SJSA1 (cell line): ENCODE results near the genes H2BC15, H4C13, ZKSCAN8, GPX6 and OR2J2.

GRCh38 chr6:27813213-27813543, 1.4 kb downstream of the H2AC14 start:
- RAMPAGE, long total RNA: no peak

DNA sequence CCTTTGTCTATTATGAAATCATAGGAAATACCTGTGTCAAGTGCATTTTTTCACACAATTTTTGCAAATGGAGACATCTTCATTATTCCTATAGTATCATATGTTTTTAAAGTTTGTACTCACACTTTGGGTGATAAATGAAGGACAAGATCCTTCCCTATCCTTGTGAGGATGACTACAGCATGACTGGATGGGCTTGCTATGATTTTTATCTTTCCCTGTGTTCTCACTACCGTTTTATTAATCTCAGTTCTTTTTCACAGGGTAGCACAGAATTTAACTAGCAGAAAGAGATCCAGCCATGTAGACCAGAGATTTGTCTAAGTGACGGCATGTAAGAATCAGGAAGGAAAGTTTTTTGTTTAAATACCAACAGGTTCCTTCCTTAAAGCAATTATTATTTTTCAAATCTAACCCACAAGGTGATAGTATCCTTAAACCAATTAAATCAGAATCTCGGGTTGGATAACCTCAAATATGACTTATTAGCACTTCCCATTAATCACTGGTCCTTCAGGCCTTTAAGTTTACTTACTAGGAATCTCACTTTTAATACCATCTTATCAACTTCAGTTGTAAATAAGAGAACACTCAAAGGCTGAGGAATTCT, 1.4 kb downstream of the H4C12 start:
- RAMPAGE, long total RNA: no peak

GRCh38 chr6:27837647-27838205, 449 bp downstream of the H2AC15 start:
- RAMPAGE, long total RNA: no peak

DNA sequence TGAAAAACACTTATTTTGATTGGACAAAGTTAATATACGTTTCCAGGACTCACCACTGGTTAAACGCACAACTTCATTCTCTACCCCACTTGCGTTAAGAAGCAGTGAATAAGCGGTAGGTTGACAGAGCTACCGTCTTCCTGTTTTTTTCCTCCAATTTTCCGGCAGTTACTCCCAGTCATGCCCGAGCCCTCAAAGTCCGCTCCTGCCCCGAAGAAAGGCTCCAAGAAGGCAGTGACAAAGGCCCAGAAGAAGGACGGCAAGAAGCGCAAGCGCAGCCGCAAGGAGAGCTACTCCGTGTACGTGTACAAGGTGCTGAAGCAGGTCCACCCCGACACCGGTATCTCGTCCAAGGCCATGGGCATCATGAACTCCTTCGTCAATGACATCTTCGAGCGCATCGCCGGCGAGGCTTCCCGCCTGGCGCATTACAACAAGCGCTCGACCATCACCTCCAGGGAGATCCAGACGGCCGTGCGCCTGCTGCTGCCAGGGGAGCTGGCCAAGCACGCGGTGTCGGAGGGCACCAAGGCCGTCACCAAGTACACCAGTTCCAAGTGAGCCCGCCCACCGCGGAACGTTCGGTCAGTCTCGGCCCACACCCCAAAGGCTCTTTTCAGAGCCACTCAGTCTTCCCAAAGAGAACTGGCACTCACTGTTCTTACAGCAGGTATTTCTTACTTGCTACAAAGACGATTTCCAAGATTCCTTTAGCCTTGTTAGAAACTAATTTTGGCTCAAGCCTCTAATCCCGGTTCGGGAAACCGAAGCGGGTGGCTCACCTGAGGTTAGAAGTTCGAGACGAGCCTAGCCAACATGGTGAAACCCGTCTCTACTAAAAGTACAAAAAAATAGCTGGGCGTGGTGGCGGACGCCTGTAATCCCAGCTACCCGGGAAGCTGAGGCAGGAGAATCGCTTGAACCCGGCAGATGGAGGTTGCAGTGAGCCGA, at the start of gene H2BC15:
H2BC15 (plus strand) TSS at position 88 of the 951 bp plus-strand sequence.
- RAMPAGE, long total RNA: start-site peak on the plus strand centred at position 99 of the sequence, 68 bp wide, 1,253 and 1,741 reads in 2 replicates

GRCh38 chr6:27872619-27872820, 374 bp upstream of the H3C11 start:
- RAMPAGE, long total RNA: no peak

DNA sequence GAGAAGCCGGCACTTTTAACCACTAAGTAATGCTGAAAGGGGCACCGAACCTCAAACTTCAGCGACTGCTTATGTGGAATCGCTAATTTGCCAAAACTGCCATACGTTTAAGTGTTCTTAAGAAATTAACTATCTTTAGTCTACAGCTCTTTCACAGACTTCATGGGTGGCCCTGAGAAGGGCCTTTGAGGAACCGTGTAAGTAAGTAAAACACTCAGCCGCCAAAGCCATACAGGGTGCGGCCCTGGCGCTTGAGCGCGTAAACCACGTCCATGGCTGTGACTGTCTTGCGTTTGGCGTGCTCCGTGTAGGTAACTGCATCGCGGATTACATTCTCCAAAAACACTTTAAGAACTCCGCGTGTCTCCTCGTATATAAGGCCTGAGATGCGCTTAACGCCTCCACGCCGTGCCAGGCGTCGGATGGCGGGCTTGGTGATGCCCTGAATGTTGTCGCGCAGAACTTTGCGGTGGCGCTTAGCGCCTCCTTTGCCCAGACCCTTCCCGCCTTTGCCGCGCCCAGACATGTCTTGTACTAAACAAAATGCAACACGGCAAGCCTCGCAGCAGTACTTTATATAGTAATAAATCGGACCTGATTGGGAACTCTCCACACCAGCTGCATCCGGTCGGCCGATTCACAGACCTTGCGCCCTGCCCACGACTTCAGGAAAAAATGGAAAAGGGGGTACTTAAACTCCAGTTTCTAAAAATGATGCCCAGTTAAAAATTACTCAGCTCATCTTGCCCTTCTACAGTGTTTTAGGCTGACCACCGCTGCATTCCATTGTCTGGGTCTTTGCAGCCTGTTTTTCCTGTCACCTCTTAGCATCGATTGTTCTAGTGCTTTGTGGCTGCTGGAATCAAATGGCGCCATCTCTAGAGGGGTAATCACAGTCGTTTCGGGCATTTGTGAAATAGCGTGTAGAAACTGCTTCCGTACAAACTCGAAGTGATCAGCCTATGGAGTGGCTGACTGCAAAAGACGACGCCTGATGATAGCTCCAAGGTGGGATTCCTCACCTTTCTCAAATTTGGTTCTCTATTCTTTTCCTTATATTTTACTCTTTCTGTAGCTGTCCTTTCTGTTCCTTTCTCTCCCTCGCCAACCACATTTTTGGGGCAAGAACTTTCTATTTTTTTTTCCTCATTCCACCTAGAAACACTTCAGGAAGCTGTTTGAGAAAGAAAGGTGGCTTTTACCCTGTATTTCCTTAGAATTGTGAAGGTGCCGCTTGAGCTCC, at the start of gene H4C13:
H4C13 (minus strand) TSS at position 550 of the 1,243 bp plus-strand sequence.
- RAMPAGE, long total RNA: start-site peak on the minus strand centred at position 550 of the sequence, 8 bp wide, 2,176 and 1,111 reads in 2 replicates

DNA sequence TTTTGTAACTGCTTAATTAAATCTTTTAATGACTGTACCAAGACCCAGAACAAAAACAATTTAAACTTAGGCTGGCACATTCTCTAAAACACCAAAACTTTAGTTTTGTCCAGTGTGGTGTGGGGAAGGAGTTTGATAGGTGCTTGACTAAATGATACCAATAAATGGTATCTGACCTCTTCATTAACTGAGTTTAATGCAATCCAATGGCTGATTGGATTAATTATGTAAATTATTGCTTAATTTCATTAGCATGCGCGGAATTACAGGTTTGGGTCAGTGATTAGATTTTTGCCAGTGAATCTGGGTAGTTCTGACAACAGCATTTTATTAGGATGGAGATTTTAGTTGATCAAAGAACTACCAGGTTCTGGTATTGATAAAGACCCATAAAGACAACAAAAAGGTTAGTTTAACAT, 825 bp upstream of the H3C12 start:
- RAMPAGE, long total RNA: no peak

DNA sequence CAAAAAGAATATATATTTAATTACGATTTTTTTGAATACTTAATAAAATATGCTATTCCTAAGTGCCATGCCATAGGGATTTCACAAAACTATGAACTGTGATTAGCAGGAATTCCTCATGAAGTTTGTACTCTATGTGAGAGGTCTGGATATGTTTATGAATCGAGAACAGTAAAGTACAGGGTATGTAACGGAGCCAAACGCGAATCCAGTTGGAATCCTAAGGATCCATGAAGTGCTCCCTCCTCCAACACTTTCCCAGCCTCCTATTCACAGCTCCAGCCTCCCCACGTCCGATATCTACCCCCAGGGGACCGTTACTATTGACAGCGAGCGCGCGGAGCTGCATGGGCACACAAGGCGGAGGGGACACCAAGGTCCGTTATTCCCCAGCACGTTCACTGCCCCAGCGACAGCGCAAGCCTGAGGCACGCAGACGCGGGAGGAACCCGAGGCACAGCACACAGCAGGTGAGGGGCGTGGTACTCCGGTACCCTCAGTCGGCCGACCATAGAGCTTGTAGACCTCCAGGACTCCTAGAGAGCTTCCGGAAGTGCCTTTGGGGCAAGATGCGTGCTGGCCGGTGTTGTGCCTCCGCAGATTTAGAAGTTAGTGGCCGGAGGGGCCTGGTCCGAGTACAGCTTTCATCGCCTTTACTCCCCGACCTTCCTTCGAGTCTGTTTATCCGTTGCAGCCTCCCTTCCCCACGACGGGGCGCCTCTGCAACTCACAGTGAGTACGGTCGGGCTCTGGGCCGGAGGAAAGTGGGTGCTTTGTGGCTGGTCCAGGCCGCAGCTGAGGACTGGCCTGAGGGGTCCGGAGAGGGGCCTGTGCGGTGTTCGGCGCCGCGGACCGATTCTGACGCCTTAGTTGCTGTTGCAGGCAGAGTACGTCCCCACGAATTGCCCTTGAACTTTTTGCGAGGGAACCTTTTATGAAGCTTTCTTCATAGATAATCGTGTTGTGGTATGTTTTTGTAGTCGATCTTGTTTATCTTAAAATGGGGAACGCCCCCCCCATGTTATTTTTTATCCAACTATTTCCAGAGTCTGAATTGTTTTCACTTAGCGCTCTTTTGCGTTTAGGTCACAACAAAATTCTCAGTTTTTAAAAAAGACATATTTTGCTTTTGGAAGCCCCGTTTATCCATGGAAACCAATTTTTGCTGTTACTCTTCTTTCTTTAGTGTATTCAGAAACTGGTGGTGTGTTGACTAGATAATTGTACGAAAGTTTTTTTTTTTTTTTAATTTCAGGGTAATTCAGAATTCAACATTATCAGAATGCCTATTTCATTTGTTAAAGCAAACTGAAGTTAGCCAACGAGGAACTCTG, at the start of gene ZKSCAN8:
ZKSCAN8 (plus strand) TSS at position 586 of the 1,334 bp plus-strand sequence.
- RAMPAGE, long total RNA: no peak

- RAMPAGE, long total RNA: no peak
These were observed 437 bp downstream of the ZSCAN12 start for GRCh38 chr6:28399119-28399501.

DNA sequence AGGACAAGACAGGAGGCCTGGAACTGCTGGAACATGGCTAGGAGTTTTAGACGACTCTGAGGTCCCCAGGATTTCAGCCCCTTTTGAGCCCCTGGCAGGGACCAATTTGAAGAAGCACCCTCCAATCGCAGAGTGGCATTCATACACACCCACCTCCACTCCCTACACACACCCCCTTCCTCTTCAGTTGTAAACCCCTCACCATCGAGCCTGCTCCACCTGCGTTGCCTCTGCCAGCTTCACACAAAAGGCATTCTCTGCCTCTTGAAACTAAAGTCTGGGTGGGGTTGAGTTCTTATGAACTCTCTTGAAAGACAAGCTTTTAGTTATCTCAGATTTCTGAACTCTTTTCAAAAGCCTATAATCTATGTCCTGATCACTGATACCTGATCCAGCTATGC, at the start of gene GPX6:
GPX6 (minus strand) TSS at position 85 of the 401 bp plus-strand sequence.
- RAMPAGE, long total RNA: no peak

GRCh38 chr6:28553385-28553712, 27.7 kb downstream of the GPX5 start:
- RAMPAGE, long total RNA: no peak

- RAMPAGE, long total RNA: no peak
These were observed 61.2 kb upstream of the SCAND3 start for GRCh38 chr6:28647918-28649070.

DNA sequence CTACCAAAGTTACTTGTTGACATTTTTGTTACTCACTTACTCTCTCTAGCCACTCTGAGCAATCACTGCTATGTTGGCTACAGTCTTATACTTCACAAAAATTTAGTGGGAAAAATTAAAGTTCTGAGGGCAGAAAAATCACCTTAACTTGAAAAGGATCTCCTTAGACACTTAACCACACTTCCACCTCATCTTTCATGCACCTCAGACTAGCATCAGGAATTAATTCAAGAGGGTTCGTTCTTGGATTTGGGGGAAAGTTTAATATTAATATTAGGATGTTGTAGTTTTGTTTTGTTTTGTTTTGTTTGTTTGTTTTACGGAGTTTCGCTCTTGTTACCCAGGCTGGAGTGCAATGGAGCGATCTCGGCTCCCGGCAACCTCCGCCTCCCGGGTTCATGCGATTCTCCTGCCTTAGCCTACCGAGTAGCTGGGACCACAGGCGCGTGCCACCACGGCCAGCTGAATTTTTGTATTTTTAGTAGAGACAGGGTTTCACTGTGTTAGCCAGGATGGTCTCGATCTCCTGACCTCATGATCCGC, 133.3 kb upstream of the SCAND3 start:
- RAMPAGE, long total RNA: no peak

DNA sequence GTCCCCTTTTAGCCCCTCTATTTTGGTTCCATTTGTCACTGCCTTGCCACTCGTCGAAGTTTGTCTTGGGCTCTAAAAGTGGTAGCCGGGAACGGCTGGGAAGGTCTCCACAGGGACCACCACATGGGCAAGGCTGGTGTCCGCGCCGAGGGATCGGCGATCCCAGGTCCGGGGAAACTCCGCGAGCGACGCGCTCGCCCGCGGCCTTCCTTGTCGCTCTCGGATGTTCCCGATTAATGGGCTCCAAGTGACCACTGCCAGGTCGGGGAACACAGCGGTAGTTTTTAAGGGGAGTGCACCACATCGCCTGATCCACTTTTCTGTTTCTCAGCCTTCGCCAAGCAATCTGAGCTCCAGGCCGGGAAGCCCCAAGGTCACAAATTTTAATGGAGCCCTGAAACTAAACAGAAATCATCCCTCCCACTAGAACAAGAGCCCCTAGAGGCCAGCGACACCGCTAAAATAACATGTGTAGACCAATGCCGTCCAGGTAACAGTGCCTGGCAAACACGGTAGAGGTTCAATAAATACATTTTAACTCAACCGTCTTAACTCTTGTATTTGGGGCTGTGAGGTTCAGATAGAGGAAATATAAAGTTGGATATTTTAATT, 26.9 kb downstream of the TRIM27 start:
- RAMPAGE, long total RNA: no peak

DNA sequence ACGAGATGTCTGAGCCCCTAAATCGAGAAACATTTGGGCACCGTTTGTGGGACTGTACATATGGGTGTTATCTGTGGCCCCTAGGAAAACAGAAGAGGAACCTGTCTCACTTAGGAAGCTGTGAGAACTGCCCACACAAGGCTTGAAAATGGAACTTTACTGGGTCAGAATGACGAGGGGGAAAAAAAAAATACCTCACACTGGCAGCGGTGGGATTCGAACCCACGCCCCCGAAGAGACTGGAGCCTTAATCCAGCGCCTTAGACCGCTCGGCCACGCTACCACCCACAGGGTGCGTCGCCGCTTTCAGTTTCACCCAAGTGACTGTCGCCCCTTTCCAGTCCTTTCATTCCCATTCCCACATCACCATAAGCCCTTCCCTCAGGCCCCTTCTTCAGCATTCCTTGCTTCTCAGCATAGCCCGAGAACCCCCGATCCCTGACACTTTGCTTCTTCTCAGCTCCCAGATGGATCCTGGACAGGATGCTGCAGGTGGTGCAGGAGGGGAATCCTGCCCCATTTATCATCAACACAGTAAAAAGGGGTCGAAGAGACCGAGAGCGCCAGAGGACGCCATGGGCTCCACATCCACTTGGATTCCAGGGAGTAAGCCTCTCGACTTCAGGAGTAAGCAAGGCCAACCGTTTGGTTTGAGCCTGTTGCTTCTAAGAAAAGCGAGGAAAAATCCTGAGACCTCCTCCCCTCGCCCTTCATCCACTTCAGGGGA, 19.8 kb upstream of the TRIM27 start:
- RAMPAGE, long total RNA: no peak

DNA sequence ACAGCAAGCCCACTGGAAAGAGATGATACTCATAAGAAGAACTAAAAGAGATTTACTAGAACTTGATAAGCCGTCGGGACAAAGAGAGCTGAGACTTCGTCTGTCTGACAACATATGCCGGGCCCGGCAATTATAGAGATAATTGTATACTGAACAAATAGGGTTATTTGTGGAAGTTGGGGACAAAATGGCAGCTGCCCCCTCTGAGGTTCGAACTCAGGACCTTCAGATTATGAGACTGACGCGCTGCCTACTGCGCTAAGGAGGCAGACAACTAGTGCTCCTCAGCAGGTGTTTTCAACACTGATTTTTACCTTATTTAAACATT, 29.2 kb upstream of the TRIM27 start:
- RAMPAGE, long total RNA: no peak

GRCh38 chr6:28958610-28959341, 35.0 kb upstream of the TRIM27 start:
- RAMPAGE, long total RNA: no peak

GRCh38 chr6:28960874-28961587, 37.2 kb upstream of the TRIM27 start:
- RAMPAGE, long total RNA: no peak

DNA sequence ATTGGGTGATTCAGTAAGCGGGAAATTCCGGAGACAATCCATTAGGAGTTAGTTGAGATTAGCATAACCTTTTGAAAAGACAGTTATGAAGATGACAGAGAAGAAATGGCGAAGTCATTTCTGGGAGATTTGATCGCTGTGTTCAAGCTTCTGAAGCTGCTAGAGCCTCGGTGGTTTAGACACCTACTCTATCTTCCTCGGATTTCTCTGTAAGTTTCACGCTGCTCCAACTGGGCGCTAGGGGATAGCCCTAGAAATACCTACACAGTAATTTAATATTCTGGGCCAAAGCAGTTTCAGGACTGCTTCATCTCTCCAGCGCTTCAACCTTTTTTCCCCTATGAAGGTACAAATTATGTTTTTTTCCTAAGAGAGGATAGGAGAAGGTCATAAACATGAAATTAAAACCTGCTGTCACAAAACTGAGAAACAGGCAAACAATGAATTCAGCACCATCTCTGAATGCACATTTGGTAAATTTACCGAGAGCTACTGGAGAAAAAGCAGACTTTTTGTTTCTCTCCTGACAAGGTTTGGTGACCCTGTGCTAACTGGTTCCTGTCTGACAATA, 22.5 kb downstream of the ZNF311 start:
- RAMPAGE, long total RNA: no peak

DNA sequence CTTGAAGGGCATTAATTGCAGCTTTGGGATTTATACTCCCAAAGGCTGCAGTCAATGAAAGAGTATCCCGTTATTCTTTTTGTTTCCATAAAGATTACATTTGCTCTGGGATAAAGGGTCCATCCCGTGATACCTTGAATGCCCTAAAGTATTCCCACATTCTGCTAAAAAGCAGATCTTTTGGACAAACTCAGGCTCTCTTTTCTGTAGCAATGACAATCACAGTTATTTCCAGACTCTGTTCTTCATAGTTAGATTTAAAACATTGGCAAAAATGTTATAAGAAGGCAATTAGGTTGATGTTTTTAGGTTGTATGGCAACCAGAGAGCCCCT, at the start of gene OR2J2:
OR2J2 (plus strand) TSS at position 207 of the 334 bp plus-strand sequence.
- RAMPAGE, long total RNA: no peak